PC-3 (cell line): ENCODE measurements around the genes ACTRT3 and PRKCI.

DNA sequence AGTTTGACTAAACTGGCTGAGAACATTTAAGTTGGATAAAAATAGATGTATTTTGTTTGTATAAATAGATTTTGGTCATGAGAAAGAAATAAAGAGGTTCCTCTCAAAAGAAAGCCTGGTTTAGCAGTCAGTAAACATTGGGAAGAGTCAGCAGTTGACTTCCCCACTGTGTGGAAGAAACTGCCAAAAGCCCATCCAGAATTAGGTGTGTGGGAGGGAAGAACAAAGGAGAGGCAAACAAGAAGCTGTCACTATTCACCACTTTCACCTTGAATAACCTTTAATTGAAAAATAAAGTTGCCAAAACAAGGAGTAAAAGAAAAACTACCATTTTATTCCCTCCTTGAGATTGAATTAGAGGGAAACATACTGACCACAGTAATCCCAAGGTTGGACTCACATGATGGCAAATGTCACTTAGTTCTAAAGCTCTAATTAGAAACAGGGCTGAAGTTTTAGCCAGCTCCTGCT, 139.2 kb downstream of the SERPINI1 start:
- RAMPAGE, long total RNA, result no peak

DNA sequence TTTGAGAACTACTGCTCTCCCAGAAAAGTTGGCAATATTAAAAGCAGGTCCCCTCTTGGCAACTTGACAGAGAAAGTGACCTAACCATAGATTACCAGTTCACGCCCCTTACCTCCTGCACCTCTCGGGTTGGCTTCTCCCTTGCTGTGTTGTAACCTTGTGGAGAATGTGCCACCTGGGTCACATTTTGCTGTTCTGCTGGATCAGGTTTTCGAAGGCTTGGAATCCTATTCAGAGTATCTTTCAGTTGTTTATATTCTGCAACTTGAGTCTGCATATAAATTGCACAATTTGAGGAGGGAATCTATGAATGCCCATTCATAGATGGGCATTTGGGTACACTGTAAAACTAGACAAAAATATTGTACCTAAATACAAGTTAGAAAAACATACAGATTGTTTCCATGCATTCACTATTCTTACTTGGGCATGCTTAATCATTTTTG, 59.0 kb downstream of the GOLIM4 start:
- RAMPAGE, long total RNA, result no peak

DNA sequence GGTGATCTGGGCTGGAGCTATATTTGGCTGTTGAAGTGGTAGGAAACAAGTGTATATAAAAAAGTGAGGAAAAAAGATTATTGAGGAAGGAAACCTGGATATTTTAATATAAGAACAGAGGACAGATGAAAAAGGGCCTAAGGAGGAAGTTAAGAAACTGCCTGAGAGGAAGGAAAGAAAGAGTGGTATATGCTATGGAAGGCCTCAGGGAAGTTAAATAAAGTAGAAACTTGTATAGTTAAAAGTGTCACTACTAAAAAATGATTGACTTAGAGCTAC, 164.9 kb upstream of the GOLIM4 start:
- RAMPAGE, long total RNA, result no peak

GRCh38 chr3:169138674-169139370, 524.7 kb downstream of the MECOM start:
- RAMPAGE, long total RNA, result no peak

GRCh38 chr3:169147607-169147988, 515.9 kb downstream of the MECOM start:
- RAMPAGE, long total RNA, result no peak

GRCh38 chr3:169244026-169244851, 419.3 kb downstream of the MECOM start:
- RAMPAGE, long total RNA, result no peak

GRCh38 chr3:169288368-169289103, 375.0 kb downstream of the MECOM start:
- RAMPAGE, long total RNA, result no peak

- RAMPAGE, long total RNA, result no peak
Observed at GRCh38 chr3:169769081-169770314, at the start of gene ACTRT3. ACTRT3 (minus strand) TSS chr3:169769561.

GRCh38 chr3:169811960-169812829, 475 bp upstream of the LRRIQ4 start:
- RAMPAGE, long total RNA, result no peak

DNA sequence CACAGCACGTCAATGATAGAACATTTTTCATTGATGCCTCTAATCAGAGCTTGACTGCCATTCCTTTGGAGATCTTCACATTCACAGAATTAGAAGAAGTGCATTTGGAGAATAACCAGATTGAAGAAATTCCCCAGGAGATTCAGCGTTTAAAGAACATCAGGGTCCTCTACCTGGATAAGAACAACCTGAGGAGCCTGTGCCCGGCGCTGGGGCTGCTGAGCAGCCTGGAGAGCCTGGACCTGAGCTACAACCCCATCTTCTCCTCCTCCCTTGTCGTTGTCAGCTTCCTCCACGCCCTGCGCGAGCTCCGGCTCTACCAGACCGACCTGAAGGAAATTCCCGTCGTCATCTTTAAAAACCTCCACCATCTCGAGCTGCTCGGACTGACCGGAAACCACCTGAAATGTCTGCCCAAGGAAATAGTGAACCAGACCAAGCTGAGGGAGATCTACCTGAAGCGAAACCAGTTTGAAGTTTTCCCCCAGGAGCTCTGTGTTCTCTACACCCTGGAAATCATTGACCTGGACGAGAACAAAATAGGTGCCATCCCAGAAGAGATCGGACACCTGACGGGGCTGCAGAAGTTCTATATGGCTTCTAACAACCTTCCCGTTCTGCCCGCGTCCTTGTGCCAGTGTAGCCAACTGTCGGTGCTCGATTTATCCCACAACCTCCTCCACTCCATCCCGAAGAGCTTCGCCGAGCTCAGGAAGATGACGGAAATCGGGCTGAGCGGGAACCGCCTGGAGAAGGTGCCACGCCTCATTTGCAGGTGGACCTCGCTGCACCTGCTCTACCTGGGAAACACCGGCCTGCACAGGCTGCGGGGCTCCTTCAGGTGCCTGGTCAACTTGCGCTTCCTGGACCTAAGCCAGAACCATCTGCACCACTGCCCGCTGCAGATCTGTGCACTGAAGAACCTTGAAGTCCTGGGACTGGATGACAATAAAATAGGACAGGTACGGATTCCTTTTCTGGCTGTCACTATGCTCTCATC, 9.6 kb upstream of the LRRC34 start:
- RAMPAGE, long total RNA, result no peak

DNA sequence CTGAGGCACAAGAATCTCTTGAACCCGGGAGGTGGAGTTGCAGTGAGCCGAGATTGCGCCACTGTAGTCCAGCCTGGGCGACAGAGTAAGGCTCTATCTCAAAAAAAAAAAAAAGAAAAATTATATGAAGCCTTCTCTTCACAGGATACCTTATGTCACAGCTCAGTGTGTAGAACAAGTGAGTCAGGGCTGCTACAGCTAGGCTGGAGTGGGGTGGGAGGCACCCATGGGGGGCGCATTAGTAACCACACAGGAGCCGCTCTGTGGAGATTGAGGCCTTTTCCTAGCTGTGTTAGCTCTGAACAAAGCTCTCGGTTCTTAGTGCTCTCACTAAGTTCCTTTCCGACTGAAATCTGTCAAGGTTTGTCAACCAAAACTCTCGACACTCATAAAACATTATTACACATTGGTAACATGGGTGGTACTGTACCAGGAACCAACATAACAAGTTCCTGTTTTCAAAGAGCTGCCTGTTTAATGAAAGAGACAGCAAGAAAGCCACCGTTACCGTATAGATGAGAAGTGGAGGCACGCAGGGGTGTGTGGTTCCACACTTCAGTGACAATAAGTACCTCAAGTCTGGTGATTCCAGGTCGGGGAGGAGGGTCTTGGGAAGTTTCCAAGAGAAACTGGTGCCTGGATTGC, 4.5 kb downstream of the LRRC31 start:
- RAMPAGE, long total RNA, result no peak

DNA sequence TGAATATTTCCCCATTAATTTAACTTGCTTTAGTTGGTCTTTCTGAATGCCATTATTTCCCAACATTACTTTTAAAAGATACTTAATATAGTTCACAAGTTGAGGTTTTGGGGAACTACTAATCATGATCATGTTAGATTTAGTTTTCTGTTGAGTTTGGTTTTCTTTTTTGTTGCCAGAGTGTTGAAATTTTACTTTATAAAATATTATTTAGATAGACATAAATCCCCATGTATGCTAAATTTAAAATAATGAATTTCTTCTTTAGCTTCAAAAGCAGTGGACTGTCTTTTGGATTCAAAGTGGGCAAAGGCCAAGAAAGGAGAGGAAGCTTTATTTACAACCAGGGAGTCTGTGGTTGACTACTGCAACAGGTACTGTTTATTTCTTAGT, 10.1 kb downstream of the SEC62 start:
- RAMPAGE, long total RNA, result no peak

DNA sequence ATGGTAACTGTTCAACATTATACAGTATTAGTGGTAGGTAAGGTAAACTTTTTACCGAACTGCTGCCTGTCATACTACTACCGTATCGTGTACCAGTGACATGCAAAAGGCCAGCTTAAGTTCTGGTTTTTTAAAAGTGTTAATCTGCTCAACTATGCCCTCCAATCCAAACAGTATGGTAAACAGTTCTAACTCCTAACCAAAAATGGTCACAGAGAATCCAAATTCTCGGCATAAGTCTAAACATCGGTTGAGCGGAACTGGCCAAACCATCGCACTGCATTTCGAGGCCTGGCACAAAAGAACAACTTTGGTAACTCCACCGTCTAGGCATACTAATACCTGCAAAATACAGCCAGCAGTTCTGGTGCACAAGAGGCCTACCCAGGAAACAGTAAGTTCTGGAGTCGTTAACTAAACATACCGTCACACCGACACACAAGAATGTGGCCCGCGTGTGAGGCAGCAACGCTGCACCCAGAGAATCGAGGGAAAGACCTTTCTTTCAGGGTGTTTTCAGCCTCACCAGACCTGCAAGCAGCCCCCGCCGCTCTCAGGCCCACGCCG, 836 bp downstream of the PHC3 start:
- RAMPAGE, long total RNA, result no peak

GRCh38 chr3:170221763-170222636, at the start of gene PRKCI:
PRKCI (plus strand) TSS chr3:170222424.
- RAMPAGE, long total RNA, result no peak

GRCh38 chr3:170330153-170330886, 27.2 kb upstream of the SKIL start:
- RAMPAGE, long total RNA, result no peak

- RAMPAGE, long total RNA, result no peak
Observed at GRCh38 chr3:170362149-170362647, 4.7 kb downstream of the SKIL start.

DNA sequence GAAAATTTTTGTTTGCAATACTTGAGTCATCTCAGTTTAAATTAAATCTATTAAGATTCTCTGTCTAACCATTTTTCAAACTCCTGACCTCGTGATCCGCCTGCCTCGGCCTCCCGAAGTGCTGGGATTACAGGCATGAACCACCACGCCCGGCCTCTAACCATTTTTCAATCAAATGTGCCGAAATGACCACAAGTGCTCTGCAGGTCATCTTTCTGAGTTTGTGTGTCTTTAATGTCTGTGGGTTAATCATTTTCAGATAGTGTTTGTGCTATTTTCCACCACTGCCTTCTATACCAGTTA, 18.6 kb upstream of the SLC2A2 start:
- RAMPAGE, long total RNA, result no peak

GRCh38 chr3:171045533-171045738, 18.9 kb upstream of the SLC2A2 start:
- RAMPAGE, long total RNA, result no peak

DNA sequence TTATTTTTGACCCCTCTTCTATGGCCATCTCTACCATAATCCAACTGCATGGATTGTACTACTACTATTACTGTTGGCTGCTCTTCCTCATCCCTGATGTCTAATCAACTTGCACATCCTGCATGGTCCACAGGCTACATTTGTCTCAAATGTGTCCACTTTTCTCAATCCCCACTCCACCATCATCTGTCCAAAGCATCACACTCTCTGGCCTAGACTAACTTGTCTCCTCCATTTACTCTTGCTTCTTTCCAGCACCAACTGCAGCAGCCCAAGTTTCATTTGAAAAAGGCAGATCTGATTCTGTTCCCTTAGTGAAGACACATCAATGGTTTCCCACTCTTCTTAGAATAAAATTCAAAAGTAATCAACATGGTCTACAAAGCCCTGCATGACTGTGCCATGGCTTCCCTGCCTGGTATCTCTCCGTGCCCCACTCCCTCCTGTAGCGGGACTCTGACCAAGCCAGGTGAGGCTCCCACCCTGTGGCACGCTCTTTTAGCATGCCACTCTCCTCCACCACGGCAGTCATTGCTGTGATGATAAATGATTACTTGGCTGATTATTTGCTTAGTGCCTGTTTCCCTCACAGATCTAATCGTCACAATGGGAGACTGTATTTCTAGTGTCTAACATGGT, 127.0 kb upstream of the SLC2A2 start:
- RAMPAGE, long total RNA, result no peak

DNA sequence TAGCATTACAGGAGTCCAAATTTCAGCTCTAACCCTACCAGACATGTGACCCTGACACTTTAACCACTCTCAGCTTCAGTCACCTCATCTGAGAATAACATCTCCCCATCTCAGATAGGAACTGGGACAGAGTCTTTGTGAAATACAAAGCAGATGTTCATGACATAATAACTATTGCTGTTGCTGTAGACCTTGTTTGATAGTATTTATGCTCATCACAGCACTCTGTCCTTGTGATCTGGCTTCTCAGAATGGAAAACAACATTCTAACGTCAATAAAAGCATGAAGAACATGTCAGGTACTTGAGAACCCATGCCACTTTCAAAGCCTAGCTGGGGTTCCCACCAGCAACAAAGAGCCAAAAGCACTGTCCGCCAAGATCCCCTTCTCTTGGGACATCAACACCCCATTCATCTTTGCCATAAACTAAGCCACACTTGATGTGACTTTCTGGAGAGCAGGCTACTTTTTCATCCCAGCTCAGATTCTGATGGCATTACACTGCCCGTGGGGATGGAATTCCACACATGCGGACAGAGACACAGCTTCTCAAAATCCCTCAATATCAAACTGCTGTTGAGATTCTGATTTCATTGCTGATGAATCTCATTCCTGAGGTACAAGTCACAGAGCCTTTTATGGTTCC, 202.8 kb downstream of the TNIK start:
- RAMPAGE, long total RNA, result no peak